Lower leg skin (tissue), 2 donors: ENCODE results near the genes E2F4 and SLC9A5.

DNA sequence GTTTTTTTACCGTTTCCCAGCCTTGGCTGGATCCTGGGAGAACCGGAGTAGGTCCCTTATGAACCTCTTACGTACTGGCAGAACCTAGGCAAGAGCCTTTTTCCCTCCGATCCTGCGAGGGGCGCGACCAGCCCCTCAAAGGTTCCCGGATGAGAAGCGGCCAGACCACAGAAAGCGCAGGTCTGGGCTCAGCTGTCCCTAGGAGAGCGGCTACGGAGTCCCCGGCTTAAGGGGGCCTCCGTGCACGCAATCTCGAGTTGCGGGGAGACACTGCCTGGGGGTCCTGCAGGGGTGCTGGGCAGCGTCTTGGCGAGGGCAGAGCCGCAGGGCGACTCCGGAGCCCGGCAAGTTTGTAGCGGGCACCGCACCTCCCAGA, 1.1 kb downstream of the CDH8 start:
- PRO-cap, result no peak
- RAMPAGE, long total RNA, 2 experiments, result no peak in any of the 2 experiments

GRCh38 chr16:64409800-64410176, 712.1 kb downstream of the CDH11 start:
- PRO-cap, result no peak
- RAMPAGE, long total RNA, 2 experiments, result no peak in any of the 2 experiments

DNA sequence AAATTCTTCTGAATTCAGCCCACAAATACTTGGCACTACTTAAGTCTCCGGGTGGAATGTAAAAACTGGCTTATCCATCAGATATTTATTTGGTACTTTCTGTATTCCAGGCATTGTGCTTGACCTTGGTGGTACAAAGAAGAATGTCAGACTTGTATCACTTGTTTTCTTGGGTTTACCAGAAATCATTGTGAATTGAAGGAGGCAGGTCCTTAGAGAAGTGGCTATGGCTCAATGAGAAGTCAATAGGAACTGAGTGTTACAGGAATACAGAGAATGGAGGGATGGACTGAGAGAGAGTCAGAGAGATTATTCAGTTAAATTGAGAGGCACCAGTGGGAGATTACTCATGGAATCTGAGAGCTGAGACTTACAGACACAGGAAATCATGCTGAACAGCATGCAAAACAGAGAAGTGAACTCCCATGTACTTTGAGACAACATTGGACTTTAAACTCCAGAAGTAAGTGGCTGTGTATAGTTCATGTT, 704.1 kb downstream of the CDH11 start:
- PRO-cap, result no peak
- RAMPAGE, long total RNA, 2 experiments, result no peak in any of the 2 experiments

- PRO-cap, result no peak
- RAMPAGE, long total RNA, 2 experiments, result no peak in any of the 2 experiments
Measured at GRCh38 chr16:65118252-65118470, 3.7 kb downstream of the CDH11 start.

DNA sequence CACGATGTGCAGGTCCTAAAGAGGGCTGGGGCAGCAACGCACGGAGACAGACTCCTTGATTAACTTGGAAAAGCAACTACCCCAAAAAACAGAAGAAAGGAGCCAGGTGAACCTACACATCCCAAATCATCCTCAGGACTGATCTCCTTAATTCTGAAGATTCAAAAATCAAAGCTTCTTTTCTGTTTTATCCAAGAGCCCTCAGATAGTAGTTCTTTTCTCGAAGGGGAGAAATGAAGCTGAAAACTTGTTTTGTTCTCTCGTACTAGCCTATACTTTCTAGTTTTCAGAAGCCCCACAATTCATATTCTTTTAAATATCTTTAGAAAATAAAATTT, 223.7 kb upstream of the CDH5 start:
- PRO-cap, result no peak
- RAMPAGE, long total RNA, 2 experiments, result no peak in any of the 2 experiments

DNA sequence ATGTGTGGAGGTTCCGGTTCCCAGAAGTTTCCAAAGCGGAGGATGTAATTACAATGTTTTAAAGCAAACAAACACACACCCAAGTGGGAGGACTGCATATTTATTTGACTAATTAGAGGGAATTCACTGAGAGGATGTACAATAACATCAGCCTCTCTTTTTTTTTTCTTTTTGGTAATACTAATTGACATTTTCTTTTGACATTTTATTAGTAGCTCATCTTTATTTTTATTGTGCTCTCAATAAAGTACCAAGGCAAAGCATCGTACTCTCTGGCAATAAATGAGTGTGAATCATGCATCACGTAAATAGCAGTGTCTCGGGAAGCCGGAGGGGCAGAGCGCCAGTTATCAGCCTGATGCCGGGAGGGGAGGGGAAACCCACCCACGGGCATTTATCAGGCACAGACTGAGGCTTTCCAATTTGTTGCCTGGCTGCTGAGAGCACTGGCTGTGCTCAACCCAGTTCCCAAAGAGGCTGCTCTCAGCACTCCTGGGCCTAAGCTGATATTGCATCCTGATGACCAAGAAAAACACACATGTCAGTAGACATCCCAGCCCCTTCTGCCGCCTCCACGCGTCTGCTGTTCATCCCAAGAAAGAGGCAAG, 118.4 kb upstream of the CDH5 start:
- PRO-cap, result unidirectional peak, plus-strand start at position 421 of the sequence; unidirectional peak, plus-strand start at position 509 of the sequence
- RAMPAGE, long total RNA, 2 experiments, result no peak in any of the 2 experiments

DNA sequence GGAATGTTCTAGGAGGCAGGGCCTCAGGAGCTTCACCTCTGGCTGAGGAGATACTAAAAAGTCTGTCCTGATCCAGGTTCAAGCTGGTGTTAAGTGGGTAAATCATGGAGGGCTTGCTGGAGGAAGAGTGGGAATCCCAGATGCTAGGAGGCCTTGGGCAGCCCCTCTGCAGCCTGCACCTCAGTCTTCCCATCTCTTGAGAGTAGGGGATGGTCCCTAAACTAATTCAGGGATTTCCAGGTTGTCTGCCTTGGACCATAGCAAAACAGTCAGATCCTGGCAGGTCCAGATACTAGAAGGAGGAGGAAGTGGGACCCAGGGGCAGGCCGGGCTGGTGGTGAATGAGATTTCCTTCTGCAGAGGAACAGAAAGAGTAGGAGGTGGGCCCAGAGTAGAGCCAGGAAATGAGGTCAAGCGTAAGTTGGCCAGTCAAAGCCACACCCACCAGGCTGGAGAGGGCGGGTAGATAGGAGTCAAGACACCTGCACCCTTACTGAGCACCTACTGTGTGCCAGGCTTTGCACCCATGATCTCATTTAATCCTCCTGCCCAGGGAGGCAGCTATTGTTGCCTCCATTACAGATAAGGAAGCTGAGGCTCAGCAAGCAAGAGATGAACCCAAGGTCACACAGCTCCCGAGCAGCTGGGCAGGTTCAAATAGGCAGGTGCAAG, 2.5 kb downstream of the CDH5 start:
- PRO-cap, result unidirectional peak, minus-strand start at position 343 of the sequence
- RAMPAGE, long total RNA, 2 experiments, result no peak in any of the 2 experiments

- PRO-cap, result no peak
- RAMPAGE, long total RNA, 2 experiments, result no peak in any of the 2 experiments
Measured at GRCh38 chr16:66739829-66740415, 11.5 kb downstream of the DYNC1LI2 start.

- PRO-cap, result no peak
- RAMPAGE, long total RNA, 2 experiments, result no peak in any of the 2 experiments
Measured at GRCh38 chr16:66743517-66743841, 7.9 kb downstream of the DYNC1LI2 start.

- PRO-cap, result no peak
- RAMPAGE, long total RNA, 2 experiments, result no peak in any of the 2 experiments
Measured at GRCh38 chr16:66904535-66905496, 13.9 kb downstream of the CDH16 start.

DNA sequence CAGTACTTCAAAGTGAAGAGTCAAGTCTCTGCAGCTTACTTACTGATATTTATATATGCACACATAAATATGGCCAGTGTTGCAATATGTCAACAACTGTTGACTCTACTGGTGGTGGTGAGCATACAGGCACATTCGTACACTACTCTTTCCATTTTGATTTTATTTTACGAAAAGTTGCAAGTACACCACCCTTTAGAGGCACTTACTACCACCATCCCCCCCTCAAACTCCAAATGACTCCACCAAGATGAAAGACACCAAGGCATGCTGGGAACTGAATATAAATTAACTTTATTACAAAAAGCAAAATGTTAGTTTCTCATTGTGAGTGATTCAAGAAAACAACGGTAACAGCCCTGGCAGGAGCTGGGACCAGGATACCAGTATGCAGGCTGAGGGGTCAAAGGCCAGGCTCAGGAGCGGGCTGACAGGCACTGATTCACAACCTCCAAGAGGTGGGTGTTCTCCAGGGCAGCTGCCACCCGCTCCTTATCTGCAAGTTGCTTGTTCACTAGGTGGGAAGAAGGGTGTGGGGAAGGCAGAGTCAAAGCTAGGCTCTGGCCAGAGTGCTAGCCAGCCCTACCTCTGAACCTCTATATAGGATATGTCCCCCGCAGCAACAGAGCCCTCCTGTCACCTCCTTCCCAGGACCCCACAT, 2.3 kb downstream of the CIAO2B start:
- PRO-cap, result no peak
- RAMPAGE, long total RNA, 2 experiments, result no peak in any of the 2 experiments

DNA sequence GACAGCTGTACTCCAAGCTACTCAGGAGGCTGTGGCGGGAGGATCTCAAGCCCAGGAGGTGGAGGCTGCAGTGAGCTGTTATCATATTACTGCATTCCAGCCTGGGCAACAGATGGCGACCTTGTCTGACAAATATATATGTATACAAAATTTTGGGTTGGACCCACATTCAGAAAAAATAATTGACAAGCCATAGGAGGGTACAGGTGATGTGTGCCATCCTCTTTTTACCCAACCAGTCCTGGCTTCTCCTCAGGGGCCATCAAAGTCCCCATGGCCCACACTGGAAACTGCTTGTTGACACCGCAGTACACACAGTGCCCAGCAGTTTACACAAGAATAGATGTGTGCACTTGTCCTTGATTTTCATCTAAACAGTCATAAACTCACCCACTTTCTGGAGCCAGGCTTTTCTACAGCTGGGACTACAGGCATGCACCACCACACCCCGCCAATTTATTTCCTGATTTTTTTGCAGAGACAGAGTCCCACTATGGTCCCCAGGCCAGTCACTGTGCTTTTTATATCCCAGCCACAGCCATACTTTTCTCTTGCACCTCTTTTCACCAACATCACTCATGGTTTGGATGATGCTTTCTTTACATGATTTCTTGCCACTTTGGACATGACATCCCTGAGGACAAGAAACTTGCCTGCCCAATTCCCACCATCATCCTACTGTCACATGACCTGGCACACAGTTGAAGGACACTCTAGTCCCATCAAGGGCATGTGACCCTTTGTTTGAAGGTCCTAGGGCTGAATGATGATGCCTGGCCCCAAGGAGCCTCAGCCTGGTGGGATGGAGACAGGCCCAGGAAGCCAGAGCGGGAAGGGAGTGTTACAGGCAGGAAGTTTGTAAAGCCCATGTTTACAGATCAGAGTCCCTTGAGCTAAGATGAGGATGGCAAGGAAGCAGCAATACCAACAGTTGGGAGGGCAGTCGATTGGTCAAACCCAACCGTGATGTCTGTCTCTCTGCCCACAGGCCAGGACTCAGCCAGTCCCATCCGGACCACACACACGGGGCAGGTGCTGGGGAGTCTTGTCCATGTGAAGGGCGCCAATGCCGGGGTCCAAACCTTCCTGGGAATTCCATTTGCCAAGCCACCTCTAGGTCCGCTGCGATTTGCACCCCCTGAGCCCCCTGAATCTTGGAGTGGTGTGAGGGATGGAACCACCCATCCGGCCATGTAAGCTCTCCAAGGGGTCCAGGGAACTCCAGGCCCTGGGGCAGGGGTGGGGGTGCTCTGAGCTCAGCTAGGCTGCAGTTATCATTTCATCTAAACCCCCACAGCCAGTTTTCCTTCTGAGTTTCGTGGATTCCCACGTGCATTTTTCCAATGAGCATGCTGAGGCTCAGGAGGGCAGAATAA, 2.2 kb downstream of the CES2 start:
- PRO-cap, result no peak
- RAMPAGE, long total RNA, 2 experiments, result no peak in any of the 2 experiments

DNA sequence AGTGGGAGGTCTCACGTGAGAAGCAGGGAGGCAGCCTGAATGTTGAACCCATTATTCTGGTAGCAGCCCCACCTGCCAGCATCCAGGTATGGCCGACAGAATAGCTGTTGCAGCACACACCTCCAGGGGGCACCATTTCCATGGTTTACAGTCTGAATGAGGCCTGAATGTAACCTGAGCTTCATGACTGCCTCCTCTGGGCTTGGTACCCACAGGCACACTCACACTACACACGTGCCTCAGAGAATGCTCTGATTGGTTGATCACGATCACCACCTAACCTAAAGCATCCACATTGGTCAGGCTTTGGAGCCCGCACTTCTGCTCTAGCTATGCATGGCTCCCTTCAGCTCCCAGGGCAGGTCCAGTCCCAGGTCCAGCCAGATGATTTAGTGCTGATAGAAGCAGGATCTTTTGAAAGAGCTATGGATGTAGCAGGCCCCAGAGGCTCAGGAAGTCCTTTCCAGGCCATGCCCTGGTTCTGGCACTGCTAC, 11.0 kb upstream of the CBFB start:
- PRO-cap, result no peak
- RAMPAGE, long total RNA, 2 experiments, result no peak in any of the 2 experiments

GRCh38 chr16:67036367-67036918, 7.5 kb downstream of the CBFB start:
- PRO-cap, result no peak
- RAMPAGE, long total RNA, 2 experiments, result no peak in any of the 2 experiments

DNA sequence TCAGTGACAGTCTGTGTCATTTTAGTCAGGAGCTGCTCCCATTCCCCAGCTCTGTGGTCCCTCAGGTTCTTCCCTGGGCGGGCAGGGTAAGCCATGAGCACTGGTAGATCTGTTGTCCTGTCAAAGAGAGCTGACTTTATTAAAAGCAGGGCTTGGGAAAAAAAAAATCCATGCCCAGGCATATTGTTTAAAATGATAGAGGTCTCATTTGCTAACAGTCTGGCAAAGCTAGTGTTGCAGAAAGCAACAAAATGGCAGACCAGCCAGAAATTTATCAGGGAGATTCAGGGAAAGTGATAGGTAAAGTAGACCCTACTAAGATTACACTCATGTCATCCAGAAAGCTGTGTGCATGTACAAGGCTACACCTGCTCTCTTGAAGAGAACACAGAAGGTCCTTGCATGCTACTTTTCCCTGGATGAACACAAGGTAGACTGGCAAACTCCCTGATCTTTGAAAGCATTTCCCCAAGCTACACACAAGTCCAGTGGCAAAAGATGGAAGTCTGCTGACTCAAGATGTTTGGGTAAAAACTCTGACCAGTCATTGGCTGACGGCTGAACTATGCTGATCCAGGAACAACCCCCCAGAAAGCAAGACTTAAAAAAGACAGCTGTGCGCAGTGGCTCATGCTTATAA, 38.8 kb downstream of the CBFB start:
- PRO-cap, result no peak
- RAMPAGE, long total RNA, 2 experiments, result no peak in any of the 2 experiments

DNA sequence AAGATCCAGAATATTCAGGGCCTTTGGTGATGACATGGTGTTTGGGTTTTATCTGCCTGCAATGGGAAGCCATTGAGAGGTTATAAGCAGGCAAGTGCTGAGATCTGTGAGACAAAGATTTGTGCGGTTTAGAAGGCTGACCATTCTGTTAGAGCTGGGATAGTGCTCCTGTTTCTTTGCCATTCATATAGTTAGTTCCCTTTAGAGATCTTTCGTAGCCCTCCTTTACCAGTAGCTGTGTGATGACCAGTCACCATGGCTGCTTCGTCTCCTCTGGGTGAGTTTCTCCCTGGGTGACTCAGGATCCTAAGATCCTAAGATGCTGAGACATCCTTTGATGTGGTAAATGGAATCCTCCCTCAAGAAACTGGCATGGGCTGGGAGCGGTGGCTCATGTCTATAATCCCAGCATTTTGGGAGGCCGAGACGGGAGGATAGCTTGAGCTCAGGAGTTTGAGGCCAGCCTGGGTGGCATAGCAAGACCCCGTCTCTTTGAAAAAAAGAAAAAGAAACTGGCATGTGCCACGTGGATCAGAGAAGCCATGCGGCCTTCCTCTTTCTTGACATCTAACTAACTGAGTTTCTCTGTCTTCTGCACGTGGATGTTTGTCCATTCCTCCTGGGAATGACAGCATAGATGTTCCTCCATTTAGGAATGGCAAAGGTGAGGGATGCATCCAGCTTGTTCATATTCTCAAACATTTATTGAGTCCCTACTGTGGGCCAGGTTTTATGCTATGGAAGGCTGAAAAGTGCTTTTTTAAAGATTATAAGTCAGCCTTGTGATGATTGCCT, 6.0 kb downstream of the PHAF1 start:
- PRO-cap, result no peak
- RAMPAGE, long total RNA, 2 experiments, result no peak in any of the 2 experiments

- PRO-cap, result unidirectional peak, plus-strand start at chr16:67192204
- RAMPAGE, long total RNA, 2 experiments, result start-site peak on the plus strand in 1 of 2 experiments, at chr16:67192204-67192211 at its widest, 35 reads per replicate
Measured at GRCh38 chr16:67191682-67192553, at the start of gene E2F4. Gene E2F4, plus strand, starts transcription at chr16:67192155.

DNA sequence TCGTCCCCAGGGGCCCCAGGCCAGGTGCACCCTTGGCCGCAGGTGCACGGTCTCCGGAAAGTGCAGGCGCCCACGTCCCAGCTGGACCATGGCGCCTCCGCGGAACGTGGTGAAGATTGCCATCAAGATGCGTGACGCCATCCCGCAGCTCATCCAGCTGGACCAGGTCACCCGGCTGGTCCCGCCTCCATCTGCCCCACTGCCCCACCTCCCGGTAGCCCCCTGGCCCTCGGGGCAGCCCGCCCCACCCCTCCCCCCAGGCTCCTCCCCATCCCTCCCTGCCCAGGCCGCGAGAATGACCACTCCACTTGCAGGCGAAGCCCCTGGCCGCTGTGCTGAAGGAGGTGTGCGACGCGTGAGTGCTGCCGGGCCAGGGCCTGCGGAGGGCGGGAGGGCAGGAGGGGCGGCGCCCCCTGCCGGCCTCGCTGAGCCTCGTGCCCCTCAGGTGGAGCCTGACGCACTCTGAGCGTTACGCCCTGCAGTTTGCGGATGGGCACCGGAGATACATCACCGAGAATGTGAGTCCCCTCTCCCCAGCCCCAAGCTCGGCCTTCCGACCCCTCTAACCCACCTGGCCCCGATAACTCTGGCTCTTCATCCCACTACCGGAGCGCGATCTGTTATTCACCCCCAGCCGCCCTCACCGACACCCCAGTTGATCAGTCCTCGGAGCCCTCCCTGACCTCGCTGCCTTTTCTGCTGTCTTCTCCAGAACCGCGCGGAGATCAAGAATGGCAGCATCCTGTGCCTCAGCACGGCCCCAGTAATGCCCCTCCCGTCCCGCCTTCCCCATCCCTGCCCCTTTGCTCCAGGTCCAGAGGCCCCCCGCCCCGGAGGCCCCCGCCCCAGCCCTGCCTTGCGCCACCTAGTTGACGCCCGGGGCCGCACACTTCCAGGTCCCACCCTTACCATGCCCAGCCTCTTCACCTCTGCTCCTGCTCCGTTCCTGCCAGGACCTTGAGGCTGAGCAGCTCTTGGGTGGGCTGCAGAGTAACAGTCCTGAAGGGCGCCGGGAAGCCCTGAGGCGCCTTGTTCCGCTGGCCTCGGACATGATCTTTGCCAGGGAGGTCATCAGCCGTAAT, 649 bp downstream of the ELMO3 start:
- PRO-cap, result no peak
- RAMPAGE, long total RNA, 2 experiments, result no peak in any of the 2 experiments

- PRO-cap, result unidirectional peak, plus-strand start at chr16:67249018
- RAMPAGE, long total RNA, 2 experiments, result no peak in any of the 2 experiments
Measured at GRCh38 chr16:67248083-67249476, at the start of gene SLC9A5. Gene SLC9A5, plus strand, starts transcription at chr16:67248979.

GRCh38 chr16:67311568-67312355, 14.8 kb downstream of the KCTD19 start:
- PRO-cap, result unidirectional peak, plus-strand start at chr16:67312054
- RAMPAGE, long total RNA, 2 experiments, result no peak in any of the 2 experiments